ENCODE measurements around the gene BMPR1A.

GRCh38 chr10:86632175-86632717 is 22.1 kb upstream of the OPN4 start:
- PRO-cap: no peak
- RRBS: 79% methylated on average over 7 of the region's 37 CpGs

DNA sequence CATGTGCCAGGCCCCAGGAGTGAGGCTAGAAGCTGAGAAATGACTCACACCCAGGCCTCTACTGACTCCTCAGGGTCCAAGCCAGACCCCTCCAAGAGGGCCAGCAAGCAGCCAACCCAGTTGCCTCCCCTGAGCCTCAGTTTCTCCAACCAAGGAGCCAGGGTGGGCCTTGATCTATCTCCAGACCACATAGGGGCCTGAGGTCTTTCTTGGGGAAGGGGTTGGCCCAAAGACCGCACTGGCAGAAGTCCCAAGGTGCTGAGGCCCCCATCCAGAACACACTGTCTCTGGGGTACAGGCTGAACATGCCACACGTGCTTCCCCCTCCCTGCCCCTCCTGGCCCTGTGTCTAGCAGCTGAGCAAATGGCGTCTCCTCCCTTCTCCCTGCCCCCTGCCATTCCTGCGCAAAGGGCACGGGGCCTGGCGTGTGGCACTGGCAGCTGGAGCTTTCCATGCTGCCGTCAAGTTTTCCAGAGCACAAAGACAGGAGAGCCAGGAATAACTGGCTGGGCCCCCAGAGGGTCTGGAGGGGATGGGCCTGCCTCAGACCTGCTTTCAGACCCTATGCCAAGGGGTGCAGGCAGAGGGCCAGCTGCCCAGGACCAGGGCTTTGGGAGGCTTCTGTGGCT is 978 bp upstream of the LDB3 start:
- PRO-cap: no peak
- RRBS: no CpG with 5 or more reads among the region's 7 CpGs

DNA sequence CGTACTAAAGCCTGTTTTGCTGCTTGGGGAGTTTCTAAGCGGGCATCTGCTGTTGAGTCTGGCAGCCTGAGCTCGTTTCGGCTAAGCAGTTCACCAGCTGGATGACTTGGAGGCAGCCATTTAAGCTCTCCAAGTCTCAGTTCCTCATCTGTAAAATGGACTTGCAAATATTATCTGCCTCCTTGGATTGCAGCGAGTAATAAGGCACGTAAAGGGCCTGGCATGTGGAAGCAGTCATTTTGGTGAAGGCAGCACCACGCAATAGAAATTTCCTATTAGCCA is 44.0 kb downstream of the LDB3 start:
- PRO-cap: no peak
- RRBS: no CpG with 5 or more reads among the region's 7 CpGs

DNA sequence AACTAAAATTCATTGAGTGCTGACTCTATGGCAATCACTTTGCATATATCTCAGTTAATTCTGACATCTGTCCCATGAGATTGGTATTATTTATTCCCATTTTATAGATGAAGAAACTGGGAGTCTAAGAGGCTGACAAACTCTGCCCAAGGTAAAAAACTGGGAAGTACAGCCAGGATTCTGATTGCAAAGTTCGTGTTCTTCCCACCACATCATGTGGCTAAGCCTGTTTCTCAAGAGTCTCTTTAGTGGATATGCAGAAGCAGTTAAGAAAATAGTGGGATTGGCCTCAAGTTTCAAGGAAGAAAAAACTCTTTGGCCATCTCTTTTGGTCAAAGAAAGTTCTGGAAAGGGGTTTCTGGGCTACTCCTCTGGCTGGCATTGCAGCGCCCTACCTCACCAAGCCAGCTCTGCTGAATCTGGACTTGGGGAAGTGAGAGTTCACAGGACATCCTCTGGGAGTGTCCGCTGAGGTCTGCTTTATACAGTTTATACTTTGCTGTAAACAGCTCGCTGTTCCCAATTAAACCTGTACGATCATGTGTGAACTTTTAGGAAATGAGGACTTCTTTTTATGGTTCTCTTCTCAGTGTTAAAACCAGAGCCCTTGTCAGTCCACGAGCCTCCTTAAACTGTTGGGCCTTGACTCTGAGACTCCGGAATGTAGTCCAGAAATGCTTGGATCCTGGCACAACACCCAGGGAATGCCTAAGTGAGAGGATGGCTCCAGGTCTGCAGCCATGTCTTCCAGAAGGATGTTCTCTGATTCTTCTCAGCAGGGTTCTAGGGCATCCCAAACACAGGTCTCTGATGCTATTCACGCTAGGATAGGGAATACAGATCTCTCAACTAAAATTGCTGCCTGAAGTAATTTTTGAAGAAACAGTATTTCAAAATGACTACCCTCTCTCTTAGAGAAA is 12.1 kb upstream of the BMPR1A start:
- PRO-cap: no peak
- RRBS: no CpG with 5 or more reads among the region's 8 CpGs

DNA sequence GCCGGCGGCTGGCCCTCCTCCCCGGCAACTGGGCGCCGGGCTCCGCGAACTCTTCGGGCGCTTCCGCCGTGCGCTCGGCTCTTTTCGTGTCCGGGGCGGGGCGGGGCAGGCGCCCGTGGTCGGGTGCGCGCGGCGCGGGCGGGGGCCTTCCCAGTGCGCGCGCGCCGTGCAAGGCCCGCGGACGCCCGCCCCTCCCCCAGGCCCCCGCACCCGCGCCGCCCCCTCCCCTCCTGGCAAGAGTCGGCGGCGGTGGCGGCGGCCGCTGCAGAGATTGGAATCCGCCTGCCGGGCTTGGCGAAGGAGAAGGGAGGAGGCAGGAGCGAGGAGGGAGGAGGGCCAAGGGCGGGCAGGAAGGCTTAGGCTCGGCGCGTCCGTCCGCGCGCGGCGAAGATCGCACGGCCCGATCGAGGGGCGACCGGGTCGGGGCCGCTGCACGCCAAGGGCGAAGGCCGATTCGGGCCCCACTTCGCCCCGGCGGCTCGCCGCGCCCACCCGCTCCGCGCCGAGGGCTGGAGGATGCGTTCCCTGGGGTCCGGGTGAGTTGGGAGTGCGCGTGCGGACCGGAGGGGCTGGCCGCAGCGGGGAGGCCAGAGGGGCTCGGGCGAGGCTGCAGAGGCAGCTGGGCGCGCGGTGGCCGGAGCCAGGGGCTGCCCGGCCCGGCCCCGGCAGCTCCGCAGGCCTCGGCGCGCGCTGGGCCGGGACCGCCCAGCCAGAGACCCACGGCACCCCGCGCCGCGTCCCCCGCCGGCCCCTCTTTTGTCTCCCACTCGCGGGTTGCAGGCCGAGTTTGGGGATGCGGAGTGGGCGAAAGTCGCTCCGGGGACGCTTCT is at the start of gene BMPR1A:
BMPR1A (plus strand) TSS at position 236 of the 830 bp plus-strand sequence.
- PRO-cap: bidirectional peak, plus-strand start at position 236 of the sequence, minus-strand start at position 30 of the sequence
- RRBS: under 1% methylated on average over 41 of the region's 120 CpGs

DNA sequence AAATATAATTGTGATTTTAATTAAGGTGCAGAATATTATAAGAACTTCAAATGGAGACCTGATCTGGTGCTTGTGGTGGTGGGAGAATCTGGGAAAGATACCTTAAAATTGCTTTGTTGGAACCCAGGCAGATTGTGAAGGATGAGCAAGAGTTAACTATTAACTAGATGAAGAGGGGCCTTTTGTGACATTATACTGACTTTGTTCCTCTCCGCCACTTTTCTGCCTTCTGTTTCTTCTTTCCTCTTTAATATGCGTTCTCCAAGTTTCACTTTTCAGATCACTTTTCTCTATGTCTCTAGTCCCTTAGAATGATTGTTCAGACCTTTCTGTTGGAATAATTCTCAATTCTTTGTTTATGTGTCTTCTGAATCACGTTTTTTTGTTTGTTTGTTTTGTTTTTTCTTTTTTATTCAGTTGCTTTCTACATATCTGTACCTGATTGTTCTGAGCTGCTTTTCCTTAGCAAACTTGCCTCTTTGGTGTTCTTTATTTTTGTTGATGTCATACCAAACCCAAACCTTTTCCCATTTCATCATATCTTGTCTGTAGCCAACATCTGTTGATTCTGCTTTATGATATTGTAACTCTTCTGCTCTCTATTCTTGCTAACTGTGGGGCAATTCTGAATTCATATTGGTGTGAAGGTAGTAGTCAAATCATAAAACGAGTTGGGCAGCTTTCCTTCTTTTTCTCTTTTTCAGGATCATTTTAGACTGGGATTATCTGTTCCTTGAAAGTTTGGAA is 2.8 kb downstream of the BMPR1A start:
- PRO-cap: bidirectional peak, plus-strand start at position 530 of the sequence, minus-strand start at position 481 of the sequence
- RRBS: no CpG with 5 or more reads among the region's 4 CpGs

DNA sequence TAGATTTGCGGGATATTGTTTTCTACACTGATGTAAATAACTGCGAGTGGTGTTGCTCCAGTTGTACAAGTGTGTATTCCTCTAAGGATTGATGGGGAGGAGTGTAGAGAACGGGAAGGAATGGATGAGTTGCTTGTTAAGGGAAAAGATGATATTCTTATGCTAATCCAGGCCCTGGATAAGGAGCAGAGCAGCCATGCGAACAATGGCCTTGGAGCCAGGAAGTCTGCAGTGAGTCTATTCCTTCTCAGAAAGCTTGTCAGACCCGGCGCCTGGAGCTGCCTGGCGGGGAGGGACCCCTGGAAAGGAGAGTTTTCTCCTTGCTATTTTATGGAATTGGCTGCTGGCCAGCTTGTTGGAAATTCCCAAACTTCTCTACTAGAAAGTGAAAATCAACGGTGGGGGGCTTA is 89.1 kb downstream of the MMRN2 start:
- PRO-cap: no peak
- RRBS: no CpG with 5 or more reads among the region's 8 CpGs

DNA sequence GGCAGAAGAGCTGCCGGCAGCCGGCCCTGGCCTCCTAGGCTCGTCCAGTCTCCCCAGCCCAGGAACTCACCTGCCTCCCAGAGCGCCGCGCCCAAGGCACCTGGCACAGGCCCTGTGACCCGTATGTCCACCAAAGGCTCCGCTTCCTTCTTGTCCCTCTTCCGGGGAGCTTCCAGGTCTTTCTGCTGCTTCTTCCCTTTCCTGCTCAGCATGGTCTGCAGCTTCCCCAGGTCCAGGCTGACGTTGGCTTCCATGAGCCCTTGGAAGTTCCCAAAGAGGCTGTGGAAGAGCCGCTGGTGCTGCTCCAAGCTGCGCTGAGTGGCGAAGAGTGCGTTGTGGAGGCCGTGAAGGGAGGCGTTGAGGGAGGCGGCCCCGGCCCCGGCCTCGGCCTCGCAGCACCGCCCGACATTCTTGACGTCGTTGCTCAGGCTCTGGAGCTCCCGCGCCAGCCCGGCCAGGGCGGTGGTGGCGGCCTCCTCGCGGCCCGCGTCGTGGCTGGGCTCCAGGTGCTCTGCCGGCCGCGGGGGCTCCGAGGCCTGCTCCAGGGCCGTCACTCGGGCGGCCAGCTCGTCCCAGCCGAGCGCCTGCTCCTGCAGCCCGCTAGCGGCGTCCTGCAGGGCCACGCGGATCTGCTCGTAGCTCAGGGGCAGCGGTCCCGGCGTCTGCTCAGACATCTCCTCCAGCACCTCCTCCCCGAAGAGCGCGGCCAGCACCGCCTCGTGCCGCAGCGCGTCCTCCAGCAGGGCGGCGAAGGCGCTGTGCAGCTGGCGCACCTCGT is 15.0 kb downstream of the MMRN2 start:
- PRO-cap: no peak
- RRBS: 87% methylated on average over 13 of the region's 67 CpGs

DNA sequence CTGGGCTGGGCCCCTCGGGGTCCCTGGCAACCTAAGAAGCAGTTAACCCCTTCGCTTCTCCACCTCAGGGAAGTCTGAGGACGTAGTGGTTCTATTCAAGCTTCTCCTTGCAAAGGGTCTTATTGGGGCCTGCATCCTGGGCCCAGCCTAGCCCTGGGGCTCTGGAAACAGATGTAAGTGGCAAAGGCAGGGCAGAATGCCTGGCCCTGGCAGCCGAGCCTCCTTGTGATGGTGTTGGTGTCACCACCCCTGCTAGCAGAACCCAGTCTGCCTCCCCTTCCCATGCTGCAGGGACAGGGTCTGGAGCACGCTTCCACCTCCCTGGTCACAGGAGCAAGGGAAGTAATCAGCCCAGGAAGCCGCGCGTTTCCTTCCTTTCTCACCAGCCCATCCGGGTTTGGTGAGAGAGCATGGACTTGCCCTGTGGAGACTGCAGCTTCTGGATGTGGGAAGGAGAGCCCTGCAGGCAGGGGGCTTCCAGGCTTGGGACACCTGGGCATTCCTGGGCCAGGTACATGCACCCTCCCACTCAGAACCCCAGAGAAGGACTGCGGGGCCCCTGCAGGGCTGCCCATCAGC is 2.0 kb downstream of the MMRN2 start:
- PRO-cap: no peak
- RRBS: no CpG with 5 or more reads among the region's 10 CpGs

GRCh38 chr10:87107393-87107826 is 12.4 kb downstream of the SHLD2 start:
- PRO-cap: no peak
- RRBS: no CpG with 5 or more reads among the region's 1 CpG

DNA sequence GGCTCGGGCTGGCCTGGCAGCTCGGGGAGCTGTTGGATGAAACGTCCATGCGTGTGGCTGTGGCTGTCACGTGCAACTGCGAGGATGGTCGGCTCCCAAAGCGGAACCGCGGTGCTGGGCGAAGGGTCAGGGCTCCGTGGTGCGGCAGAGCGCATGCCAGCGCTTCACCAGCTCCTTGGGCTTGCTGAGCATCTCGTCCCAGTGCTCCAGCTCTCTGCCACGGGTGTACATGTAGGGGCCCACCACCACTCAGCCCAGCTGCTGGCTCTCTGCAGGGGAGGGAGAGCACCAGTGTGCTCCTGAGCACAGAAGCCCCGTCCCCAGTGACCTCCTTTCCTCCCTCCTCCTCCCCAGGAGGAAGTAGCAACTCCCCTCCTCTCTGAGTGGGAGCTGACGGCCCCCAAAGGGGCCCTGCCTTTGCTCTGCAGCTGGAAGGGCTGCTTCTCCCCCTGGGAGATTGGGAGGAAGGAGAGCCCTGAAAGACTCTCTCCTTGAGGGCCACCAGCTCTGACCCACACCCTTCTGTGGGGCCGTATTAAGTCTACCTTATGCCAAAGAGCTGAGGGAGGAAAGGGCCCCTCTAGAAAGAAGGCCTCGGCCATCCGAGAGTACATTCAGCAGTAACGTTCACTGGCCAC is 11.1 kb upstream of the NUTM2A start:
- PRO-cap: no peak
- RRBS: no CpG with 5 or more reads among the region's 23 CpGs

- PRO-cap: no peak
- RRBS: no CpG with 5 or more reads among the region's 11 CpGs
Observed at GRCh38 chr10:87696904-87697817, 37.5 kb downstream of the PAPSS2 start.

DNA sequence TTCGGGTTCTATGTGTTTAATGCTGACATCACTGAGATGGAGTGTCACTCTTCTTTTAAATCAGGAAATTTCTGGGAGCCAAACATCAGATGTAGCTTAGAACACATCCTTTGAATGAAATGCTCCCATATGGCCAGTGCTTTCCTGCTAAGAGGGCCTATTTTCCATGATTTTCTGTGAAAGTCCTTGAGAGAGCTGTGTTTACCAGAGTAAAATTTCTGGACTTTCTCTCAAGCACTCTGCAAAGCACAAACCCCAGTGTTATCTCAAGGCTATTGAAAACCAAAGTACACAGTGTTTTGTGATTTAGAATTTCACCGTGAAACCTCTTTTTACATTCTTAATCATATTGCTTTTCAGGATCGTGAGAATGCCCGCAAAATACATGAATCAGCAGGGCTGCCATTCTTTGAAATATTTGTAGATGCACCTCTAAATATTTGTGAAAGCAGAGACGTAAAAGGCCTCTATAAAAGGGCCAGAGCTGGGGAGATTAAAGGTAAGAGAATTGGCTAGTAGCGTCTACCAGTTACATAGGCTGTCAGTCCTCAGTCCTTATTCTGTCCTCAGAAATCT is 54.1 kb downstream of the PAPSS2 start:
- PRO-cap: no peak
- RRBS: no CpG with 5 or more reads among the region's 6 CpGs

DNA sequence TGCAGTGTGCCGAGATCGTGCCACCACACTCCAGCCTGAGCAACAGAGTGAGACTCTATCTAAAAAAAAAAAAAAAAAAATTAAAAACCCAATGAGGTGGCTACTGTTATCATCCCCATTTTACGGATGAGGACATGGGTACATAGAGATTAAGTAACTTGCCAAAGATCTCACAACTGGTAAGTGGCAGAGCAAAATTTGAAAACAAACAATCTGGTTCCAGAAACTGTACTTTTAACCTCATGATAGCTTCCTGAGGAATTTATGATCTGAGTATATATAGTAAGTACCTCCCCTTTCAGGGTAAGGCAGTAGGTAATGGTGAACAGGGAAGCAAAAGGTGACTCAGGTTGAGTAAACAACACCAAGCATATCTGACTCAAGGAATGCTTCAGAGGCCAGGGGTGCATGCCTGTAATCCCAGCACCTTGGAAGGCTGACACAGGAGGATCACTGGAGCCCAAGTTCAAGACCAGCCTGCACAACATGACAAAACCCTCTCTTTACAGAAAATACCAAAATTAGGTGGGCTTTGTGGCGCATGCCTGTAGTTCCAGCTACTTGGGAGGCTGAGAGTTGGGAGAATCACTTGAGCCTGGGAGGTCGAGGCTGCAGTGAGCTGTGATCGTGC is 21.1 kb downstream of the KLLN start:
- PRO-cap: bidirectional peak, plus-strand start at position 394 of the sequence, minus-strand start at position 263 of the sequence
- RRBS: no CpG with 5 or more reads among the region's 6 CpGs

DNA sequence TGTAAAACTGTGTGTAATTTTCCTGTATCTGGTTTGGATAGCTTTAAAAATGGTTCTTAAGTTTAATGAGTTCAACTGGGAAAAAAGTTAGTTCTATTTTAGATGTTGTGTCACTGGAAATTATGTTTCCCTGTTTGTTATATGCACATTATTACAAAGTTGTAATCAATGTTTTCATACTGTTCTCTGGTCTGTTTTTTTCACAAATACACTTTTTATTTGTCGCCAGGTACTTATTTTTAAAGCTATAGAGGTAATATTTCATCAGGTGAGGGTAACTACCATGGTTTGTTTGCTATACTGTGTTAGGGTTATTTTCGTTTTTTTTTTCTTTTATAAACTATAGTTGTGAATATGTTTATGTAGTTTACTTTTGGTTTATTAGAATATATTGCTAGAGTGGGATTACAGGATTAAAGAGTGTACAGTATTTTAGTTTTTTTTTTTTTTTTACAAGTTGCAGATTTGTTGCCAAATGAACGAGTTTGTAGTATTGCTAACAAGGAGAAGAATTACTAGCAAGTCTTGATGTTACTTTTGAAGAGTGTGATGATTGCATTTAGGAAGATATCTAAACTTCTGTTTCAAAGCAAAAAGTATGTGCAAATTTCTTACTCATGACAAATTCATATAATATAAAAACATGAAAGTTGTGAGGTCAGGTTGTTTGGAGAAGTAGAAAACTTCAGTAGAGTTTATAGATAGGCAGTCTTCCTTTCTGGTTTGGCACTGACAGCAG is 16.6 kb downstream of the PTEN start:
- PRO-cap: no peak
- RRBS: no CpG with 5 or more reads among the region's 3 CpGs

DNA sequence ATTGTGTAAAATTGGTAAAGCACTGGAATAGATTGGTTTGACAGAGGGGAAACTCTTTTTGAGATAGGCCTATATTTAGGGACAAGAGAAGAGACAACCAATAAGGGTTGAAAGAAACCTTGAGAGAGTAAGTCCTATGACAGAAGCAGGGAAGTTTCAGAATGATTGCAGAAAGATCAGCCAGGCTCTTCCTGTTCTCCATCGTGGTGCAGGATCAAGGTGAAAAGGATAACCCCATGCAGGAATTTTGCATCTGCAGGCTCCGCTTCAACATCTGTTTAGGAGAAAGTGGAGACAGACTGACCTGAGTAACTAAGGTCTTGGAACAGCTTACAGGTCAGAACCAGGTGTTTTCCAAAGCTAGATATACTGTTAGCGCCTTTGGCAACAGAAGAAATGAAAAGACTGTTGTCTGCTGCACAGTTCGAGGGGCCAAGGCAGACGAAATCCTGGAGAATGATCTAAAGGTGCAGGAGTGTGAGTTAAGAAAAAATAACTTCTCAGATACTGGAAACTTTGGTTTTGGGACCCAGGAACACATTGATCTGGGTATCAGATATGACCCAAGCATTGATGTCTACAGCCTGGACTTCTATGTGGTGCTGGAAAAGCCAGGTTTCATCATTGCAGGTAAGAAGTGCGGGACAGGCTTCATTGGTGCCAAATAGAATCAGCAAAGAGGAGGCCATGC is 82.0 kb downstream of the PTEN start:
- PRO-cap: no peak
- RRBS: no CpG with 5 or more reads among the region's 6 CpGs

- PRO-cap: no peak
- RRBS: no CpG with 5 or more reads among the region's 3 CpGs
Observed at GRCh38 chr10:88065025-88065630, 201.7 kb downstream of the PTEN start.

DNA sequence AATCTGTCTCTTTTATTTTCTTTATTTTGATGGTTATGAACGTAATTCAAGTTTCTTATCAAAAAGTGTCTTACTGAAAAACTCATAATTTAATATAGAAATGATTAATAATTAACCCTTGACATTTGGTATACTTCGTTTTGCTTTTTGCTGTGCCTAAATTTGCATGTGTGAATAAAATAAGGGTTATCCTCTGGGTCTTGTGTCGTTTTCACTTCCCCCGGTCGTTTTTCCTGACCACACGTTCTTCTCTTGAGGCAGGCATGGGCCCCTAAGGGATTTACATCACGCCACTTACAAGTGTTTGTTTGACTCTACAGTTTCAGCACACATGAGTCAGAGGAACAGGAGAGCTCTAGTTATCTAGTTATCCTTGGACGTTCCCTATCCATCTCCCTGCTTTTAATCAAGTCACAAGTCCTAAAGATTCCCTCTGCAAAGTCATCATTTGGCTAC is 206.6 kb downstream of the PTEN start:
- PRO-cap: no peak
- RRBS: no CpG with 5 or more reads among the region's 8 CpGs

- PRO-cap: no peak
- RRBS: no CpG with 5 or more reads among the region's 1 CpG
Observed at GRCh38 chr10:88521092-88521601, 62.0 kb downstream of the RNLS start.

- PRO-cap: no peak
- RRBS: no CpG with 5 or more reads among the region's 1 CpG
Observed at GRCh38 chr10:88792530-88792844, 10.0 kb upstream of the LIPM start.